HCT116 (cell line): Measurements from ENCODE around the gene DOC2B.

GRCh38 chr17:144706-145528, 7.5 kb downstream of the SCGB1C2 start:
- RRBS = no CpG with 5 or more reads among the region's 8 CpGs

DNA sequence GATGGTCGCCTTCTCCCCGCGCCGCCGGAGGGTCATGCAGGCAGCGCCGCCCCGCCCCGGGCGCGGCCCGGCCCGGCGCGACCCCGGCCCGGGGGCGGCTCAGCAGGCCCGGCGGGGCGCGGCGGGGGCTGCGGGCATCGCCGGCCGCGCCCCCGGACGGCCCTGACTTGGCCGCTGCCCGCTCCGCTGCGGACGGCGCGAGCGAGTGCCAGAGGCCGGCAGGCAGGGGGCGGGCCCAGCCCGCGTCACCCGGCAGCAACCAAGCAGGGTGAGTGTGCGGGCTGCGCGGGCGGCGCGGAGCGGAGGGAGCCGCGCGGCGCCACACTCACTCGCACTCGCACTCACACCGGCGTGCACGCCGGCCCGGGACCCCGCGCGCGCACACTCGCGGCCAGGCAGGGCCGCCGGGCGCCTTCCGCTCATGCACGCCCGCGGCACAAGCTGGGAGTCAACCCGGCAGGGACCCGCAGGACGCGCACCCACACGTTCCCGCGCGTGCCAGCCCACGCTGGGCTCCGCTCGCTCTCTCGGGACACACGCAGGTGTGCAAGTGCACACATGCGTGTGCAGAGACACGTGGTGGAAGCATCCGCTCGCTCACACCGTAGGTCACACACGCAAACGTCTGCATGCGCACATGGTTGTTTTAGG, at the start of gene DOC2B:
Gene DOC2B (minus strand): TSS at position 207 of the 651 bp plus-strand sequence.
- RRBS = 3% methylated on average over 34 of the region's 95 CpGs

DNA sequence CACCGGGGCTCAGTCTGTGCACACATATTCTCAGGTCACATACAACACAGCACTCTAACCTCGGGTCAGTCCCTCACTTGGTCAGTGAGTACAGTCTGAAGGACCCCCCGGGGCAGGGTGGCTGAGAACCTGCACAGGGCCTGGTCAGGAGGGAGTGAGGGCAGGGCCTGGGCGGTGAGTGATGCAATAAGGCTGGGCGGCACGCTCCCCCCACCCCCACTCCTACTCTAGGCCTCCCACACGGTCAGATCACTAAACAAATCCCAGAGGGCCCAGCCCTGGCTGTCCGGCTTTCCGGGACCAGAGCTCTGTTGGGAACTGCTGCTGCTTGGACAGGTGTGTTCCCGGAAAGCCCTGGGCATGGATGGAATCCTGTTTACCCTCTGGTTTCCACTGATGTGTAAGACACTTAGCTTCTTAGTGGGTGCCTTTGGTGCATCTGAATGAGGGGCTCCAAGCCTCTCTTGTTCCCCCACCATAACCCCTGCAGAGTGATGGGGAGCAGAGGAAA, 972 bp upstream of the DOC2B start:
- RRBS = 100% methylated on average over 3 of the region's 10 CpGs

DNA sequence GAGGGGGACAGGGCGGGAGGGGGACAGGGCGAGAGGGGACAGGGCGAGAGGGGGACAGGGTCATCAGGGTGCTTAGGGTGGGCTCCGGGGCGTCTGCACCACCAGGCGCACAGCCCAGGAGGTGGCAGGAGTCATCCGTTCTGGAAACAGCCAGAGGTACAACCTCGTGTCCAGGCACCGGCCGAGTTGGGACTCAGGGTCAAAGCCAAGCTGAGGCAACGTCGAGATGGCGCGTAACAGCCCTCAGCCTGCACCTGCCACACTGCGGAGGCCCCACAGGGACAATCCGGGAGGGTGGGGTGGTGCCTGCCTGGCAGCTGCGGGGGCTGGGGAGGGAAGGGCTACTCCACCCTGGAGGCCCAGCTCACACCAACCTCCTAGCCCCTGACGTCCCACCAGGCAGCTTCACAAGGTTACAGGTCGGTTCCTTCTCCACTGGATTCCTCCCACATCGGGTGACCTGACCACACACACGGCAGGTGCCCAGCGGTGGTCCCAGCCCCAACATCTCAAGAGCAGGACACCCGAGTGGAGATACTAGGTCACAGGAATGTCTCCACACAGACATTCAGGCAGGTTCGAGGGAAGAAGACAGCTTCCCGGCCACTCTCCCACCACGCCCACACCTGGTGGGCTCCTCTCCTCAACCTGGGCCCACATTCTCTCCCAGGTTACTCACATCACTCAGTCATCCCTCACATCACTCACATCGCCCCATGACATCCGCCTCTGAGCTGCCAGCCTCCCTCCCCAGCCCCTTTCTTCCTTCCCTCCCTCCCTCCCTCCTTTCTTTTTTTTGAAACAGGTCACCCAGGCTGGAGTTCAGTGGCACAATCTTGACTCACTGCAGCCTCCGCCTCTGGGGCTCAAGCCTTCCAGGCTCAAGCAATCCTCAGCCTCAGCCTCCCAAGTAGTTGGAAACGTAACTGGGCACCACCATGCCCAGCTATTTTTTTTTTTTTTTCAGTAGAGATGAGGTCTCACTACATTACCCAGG, 47.2 kb downstream of the RPH3AL start:
- RRBS = 87% methylated on average over 6 of the region's 30 CpGs

- RRBS = no CpG with 5 or more reads among the region's 14 CpGs
These were observed 102.6 kb downstream of the C17orf97 start for GRCh38 chr17:512633-513274.

DNA sequence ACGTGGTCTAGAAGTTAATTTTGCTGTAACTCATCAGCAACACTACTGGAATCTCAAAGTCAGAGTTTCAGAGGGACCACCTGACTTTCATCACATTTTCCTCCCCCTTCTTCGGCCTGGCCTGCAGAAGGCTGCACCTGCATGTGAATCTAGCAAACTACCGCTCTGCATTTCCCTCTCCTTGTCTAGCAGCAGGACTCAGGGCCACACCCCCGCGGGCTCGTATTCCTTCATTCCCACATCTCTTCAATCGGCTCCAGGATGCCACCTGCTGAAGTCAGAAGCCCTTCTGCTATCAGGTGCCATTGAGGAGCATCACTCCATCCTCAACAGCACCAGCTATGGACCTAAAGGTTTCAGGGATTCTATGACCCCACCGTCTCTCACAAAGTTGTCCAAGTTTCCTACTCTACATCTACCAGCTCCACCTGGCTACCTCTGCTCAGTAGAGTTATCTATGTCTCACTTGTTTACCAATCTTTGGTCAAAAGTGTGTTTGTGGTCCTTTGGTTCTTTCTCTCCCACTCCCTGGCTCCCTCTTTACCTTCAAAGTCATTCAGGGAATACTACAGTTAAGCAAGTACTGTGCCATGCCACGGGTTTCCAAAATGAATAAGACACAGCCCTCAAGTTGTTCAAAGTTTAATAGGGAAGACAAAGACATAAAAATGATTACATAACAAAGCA, 135.1 kb downstream of the C17orf97 start:
- RRBS = no CpG with 5 or more reads among the region's 9 CpGs

GRCh38 chr17:560350-560653, 150.2 kb downstream of the C17orf97 start:
- RRBS = no CpG with 5 or more reads among the region's 5 CpGs

DNA sequence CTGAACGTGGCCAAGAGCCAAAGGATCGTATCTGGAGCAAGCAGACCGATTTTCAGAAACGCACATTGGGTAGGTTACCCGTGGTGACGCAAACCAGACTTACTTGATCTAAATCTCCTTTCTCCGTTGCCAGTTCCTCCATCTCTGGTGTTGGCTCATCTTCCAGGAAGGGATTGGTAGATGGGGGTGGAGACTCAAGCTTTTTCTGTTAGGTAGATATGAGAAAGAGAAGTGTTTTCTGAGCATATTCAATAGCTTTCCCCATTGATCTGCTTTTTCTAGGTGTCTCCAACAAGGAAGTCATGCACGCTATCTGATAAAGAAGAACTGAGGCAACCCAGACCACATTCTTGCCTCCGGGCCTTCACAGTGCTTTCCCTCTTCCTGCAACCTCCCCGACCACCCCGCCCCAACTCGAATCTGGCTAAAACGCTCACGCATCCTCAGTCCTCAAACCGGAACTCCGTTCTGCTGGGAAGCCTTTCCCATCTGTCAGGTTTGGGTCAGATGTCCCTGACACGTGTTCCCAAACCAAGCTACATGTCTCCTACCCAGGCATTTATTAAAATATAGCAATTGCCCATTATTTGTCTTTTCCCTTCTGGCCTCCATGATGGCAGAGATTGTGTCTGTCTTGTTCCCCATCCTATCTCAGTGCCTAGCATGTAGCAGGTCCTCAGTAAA, 112.8 kb downstream of the VPS53 start:
- RRBS = 97% methylated on average over 4 of the region's 17 CpGs

DNA sequence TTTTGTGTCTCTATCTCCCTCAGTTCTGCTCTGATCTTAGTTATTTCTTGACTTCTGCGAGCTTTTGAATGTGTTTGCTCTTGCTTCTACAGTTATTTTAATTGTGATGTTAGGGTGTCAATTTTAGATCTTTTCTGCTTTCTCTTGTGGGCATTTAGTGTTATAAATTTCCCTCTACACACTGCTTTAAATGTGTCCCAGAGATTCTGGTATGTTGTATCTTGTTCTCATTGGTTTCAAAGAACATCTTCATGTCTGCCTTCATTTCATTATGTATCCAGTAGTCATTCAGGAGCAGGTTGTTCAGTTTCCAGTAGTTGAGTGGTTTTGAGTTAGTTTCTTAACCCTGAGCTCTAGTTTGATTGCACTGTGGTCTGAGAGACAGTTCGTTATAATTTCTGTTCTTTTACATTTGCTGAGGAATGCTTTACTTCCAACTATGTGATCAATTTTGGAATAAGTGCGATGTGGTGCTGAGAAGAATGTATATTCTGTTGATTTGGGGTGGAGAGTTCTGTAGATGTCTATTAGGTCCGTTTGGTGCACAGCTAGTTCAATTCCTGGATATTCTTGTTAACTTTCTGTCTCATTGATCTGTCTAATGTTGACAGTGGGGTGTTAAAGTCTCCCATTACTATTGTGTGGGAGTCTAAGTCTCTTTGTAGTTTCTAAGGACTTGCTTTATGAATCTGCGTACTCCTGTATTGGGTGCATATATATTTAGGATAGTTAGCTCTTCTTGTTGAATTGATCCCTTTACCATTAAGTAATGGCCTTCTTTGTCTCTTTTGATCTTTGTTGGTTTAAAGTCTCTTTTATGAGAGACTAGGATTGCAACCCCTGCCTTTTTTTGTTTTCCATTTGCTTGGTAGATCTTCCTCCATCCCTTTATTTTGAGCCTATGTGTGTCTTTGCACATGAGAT, 77.0 kb downstream of the VPS53 start:
- RRBS = no CpG with 5 or more reads among the region's 5 CpGs

DNA sequence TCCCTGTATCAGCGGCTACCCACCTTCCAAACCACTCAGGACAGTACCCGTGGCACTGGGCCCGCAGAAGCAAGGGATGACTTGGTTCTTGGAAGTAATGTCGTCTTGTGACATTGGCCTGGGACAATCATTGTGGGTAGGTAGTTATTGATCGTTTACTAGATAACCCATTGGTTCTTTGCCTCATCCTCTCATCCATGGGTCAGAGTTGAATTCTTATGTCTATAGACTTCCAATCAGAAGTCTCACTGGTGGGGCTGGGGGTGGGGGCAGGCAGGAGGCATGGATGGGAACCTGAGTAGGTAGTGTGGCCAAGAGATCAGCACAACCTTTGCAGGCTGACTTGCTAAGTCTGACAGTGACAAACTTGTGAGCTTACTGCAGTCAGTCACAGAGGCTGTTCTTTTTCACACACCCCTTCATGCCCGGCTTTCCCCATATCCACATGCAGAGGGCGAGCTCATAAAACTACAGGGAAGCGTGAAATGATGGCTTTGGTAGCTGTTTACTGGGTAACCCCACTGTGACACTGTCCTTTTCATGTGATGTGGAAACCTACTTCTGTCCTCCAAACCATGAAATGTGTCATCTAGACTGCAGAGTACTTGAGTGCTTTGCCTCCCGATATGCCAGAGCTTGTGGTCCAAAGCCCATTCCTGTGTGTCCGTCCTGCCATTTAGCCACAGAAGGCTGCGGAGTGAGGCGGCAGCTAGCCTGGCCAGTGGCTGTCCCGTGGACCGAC, 9.7 kb downstream of the TLCD3A start:
- RRBS = no CpG with 5 or more reads among the region's 14 CpGs

GRCh38 chr17:880074-881346, 98.4 kb downstream of the MRM3 start:
- RRBS = 90% methylated on average over 8 of the region's 27 CpGs

GRCh38 chr17:1011849-1012245, 14.9 kb downstream of the TIMM22 start:
- RRBS = no CpG with 5 or more reads among the region's 22 CpGs

GRCh38 chr17:1053121-1054280, 56.6 kb downstream of the TIMM22 start:
- RRBS = 96% methylated on average over 10 of the region's 45 CpGs

DNA sequence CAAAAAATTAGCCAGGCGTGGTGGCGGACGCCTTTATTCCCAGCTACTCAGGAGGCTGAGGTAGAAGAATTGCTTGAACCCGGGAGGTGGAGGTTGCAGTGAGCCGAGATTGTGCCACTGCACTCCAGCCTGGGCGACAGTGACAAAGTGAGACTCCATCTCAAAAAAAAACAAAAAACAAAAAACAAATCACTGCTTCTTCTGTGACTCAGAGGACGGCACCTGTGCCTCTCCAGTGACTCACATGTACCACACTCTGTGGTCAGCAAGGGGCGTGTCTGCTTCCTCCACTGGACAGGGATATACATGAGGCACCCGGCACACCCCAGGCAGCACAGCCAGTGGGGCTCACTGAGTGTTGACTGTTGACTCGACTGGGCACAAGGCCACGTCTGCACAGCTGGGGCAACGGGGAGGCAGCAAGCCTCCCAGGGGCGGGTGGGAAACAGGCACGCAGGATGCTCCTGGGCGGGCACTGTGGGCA, 63.9 kb downstream of the TIMM22 start:
- RRBS = no CpG with 5 or more reads among the region's 15 CpGs

GRCh38 chr17:1083226-1083888, 86.4 kb downstream of the TIMM22 start:
- RRBS = no CpG with 5 or more reads among the region's 12 CpGs

- RRBS = no CpG with 5 or more reads among the region's 31 CpGs
These were observed 26.0 kb downstream of the ABR start for GRCh38 chr17:1153596-1154305.

DNA sequence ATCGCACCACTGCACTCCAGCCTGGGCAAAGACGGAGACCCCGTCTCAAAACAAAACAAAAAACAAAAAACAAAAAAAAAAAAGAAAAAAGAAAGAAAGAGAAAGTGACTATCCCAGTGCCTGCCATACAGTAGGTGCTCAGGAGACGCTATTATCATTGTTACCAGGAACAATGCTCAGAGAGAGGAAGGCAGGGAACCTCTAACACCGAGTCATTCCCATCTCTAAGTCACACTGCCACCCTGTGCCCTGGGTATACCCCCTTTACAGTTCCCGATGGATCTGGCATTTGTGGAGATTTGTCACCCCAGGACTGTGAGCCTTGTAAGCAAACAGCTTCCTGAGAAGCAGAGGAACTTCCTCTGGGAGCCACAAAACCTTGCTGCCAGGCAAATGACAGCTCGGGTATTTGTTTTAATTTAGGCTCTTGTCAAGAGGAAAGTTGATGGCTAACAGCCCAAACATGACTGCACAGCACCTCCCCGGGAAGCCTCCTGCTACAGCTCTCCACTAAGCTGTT, 2.9 kb downstream of the ABR start:
- RRBS = no CpG with 5 or more reads among the region's 8 CpGs

DNA sequence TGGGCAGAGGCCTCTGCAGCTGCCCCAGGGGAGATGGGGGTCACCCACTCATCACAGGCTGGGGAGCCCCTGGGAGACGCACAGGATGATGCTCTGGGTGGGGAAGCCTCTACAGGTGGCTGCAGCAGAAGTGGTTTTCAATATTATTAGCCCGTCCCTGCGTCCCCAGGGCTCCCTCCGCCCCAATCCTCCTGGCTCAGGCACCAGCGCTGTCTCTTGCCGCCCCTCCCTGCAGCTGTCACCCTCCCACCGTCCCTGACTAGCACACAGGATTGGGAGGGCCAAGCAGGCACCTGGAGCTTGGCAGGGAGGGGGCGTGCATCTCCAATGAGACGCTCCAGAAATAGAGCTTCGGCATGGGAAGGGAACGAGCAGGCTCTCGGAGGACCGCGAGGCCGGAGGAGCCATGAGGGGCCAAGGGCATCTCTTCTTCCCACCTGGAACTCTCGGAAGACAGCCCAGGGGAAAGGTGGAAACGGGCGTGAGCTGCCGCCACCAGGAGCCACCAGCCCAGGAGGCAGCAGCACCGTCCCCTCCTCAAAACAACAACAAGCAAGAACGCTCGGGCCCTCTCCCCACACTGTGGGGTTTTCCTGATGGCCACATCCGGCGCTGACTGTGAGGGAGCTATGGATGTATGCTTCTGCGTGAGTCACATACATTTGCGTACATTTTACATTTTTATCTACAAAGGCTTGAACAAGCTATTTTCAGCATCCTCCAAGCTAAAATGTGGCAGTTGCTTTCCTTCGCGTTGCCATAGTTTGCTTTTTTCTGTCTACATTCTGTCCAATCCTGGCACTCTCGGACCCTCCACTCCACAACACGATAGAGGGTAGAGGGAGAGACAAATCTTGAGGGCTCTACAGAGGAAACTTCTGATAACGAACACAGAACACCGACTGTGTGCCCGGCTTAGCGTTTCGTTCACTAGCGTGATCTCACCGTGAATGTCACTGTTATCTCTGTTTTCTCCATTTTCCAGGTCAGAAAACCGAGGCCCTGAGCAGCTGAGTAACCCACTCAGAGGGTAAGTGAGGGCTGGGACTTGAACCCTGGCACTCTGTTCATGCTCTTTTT, 1.8 kb upstream of the ABR start:
- RRBS = no CpG with 5 or more reads among the region's 38 CpGs

DNA sequence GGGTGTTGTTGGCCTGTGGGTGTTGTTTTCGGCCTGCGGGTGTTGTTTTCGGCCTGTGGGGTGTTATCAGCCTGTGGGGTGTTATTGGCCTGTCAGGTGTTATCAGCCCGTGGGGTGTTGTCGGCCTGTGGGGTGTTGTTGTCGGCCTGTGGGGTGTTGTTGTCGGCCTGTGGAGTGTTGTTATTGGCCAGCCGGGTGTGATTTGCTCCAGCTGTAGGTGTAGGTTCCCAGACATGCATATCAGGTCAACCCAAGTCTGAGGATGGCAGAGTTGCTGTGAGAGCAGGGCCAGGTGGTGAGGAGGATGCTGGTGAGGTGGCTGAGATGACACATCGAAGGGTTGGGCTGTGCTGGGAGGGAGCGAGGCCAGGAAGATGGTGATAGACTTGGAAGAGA, 7.2 kb downstream of the TRARG1 start:
- RRBS = no CpG with 5 or more reads among the region's 10 CpGs

- RRBS = no CpG with 5 or more reads among the region's 8 CpGs
These were observed 9.1 kb downstream of the CRK start for GRCh38 chr17:1446927-1447348.